ENCODE results near the gene C4orf47.

DNA sequence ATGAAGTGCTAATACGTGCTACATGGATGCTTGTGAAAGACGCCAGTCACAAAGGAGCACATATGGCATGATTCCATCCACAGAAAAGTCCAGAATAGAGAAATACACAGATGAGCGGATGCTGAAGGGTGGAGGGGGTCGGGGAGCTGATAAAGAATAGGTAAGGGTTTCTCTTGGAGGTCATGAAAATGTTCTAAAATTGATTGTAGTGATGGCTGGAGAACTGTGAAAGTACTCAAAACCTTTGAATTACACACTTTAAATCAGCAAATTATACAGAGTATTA lies 33.4 kb upstream of the CENPU start:
- PRO-cap: no peak

DNA sequence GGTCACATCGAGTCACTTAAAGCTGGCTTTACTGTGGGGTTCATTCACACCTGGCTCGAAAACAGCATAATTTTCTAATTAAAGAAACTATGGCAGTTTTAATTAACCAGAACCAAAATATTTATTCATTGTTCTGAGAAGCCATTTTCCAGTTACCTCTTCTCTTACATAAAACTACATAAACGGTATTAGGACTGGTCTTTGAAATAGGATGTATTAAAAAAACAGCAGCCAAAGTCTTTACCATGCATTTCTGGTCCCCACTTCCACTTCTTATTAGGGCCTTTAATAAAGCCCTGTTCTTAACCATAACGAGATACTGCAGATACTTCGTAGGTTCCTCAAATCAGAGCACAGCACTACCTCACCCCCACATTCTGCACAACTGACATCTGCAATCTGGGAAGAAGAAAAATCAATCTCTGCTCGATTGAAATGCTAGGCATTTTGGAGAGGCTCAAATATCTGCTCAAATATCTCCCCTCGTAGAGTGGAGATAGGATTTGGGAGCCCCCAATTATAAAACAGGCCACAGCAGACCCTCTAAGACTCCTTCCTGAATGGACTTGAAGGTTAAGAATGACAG lies 40.1 kb upstream of the CENPU start:
- PRO-cap: no peak

- PRO-cap: no peak
These were observed 40.8 kb downstream of the ACSL1 start for GRCh38 chr4:184785035-184785337.

DNA sequence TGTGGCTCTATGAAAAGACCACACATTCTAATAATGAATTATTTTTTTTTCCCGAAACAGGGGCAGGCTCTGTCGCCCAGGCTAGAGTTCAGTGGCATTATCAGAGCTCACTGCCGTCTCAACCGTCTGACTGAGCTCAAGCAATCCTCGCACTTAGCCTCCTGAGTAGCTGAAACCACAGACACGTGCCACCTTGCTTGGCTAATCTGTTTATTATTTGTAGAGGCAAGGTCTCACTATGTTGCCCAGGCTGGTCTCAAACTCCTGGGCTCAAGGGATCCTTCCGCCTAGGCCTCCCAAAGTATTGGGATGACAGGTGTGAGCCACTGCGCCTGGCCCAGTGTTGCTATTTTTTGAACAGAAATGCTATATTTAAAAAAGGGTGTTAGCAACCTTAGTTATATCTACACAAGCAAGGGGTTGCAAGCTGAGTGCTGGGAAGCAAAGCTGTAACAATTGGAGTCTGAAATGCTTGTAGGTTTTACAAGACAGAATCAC lies 33.3 kb downstream of the ACSL1 start:
- PRO-cap: no peak

- PRO-cap: no peak
These were observed 29.4 kb downstream of the ACSL1 start for GRCh38 chr4:184796333-184796772.

DNA sequence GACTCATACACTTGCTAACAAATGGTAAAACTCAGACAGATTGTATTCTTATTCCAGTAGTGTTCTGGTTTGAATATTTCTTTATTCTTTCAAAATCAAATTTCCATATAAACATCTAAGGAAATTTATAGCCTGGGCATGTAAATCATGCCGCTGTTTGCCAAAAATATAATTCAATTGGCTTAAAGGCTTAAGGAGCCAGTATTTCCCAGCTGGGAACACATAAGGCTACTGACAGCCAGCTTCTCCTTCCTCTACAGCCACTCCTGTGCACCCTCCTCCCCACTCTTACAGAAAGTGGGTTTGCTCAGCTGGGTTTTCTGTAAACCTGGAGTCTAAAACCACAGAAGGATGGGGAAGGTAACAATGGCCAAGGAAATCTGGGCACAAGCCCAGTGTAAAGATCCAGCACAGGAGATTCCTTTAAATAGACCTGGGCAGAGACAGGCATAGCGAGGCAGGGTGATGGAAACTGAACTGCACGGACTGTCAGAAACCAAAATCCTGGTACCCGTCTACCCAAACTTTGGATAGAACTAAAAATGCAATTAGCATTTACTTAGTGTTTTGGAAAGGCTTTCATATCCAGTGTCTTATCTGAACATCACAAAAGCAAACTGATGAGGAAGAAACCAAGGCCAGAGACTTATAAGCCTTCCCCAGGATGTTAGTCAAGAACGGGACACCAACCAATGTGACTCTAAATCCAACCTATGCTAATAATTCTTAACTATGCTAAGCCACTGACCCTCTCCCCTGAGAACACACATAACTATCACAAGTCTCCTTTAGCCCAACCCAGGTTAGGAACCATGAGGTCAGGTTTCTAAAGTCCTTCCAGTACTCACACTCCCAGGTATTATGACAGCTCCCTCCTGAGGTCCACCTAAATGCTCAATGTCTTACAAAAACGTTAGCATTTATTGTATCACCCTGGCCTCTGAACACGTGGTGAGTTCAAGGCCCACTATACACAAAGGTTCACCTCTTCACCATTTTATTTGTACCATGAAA lies 18.3 kb downstream of the ACSL1 start:
- PRO-cap: no peak

DNA sequence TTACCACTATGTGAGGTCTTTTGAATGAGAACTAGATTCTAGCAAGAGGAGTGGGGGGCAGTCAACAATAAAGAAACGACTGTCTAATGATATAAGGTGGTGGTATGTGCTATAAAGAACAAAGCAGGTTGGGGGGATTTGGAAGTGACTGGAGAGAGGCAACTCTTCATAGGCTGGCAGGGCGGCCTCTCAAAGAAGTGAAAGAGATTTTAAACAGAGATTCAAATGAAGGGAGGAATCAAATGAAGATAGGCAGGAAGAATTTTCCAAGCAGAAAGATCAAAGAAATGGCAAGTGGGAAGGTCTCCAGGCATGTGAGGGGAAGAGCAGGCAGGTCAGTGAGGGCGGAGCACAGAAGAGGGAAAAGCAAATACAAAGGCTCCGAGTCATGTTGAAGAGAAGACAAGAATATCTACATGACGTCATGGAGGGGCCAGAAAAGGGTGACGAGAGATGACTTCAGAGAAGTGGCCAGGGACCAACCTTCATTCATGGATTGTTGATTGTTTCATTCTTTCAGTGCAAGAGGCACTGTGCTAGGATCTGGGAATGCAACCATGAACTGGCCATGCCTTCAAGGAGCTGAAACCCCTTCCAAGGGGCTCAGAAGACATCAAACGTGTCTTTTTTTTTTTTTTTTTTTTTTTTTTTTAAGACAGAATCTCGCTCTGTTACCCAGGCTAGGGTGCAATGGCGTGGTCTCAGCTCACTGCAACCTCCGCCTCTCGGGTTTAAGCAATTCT lies 13.0 kb upstream of the ACSL1 start:
- PRO-cap: no peak

DNA sequence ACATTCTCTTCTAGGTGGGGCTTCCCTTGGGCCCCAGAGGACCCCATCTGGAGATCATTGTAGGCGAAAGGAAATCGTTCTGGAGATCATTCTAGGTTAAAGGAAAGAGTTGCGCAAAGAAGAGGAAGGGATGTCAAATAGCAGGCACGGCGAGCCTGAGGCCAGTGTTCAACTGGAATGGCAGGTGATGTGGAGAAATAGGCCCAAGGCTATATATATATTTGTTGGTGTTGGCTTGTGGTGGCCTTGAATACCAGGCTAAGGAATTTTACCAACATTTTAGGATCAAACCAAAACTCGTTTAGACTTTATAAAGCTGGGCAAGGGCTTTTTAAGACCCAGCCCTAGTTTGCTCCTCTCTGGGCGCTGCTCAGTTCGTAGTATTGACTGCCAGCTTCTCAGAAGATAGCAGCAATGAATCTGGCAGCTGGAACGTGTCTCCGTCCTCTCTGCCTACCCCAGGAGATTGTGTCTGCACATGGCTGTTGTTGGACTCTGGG lies 68.5 kb upstream of the ACSL1 start:
- PRO-cap: no peak

- PRO-cap: no peak
These were observed 34.4 kb upstream of the HELT start for GRCh38 chr4:184983800-184984365.

GRCh38 chr4:185144867-185145317 lies 1.8 kb downstream of the SLC25A4 start:
- PRO-cap: no peak

GRCh38 chr4:185204669-185205111 lies 890 bp upstream of the CFAP97 start:
- PRO-cap: no peak

GRCh38 chr4:185323427-185324149 lies 72.1 kb downstream of the LRP2BP start:
- PRO-cap: no peak

GRCh38 chr4:185332204-185333229 lies 63.2 kb downstream of the LRP2BP start:
- PRO-cap: no peak

DNA sequence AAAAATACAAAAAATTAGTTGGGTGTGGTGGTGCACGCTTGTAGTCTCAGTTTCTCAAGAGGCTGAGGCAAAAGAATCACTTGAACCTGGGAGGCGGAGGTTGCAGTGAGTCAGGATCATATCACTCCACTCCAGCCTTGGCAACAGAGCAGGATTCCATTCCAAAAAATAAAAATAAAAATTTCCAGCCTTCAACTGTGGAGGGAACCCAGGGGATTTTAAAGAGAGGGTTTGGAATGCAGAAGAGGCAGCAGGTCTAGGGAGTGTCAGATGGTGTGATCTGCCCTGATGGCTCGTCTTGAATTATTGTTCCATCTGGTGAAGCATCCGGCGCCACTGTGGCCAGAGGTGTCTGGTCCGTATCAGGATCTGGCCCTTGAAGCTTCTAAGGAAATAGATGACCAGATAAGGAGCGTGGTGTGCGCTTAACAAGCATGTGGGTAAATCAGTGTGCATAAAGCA lies 51.6 kb downstream of the LRP2BP start:
- PRO-cap: no peak

DNA sequence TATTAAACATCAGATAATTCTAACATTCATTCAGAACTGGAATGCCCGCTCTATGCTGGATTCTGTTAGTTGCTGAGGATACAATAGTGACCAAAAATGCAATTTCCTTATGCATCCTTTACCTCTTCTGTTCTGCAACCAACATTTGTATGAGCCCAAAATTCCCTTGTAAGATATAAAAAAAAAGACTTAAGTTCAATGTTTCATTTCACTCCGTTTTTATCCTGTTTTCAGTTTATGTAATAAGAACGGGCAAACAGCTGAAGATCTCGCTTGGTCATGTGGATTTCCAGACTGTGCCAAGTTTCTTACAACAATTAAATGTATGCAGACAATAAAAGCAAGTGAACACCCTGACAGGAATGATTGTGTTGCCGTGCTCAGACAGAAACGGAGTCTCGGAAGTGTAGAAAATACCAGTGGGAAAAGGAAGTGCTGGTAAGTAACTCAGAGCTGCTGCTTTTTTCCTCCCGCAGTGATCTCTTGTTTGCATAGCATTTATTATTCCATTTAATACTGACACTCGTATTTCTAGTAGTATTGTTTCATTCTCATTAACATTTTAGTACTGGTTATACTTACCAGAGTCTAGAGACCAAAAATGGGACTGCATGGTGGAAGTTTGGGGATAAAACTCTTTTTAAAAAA lies 2.8 kb downstream of the ANKRD37 start:
- PRO-cap: bidirectional peak, plus-strand start at position 365 of the sequence, minus-strand start at position 296 of the sequence

GRCh38 chr4:185426102-185426546 lies at the start of gene C4orf47:
C4orf47 (plus strand) TSS chr4:185426254.
- PRO-cap: bidirectional peak, plus-strand start at chr4:185426245, minus-strand start at chr4:185425759; unidirectional peak, plus-strand start at chr4:185426315

DNA sequence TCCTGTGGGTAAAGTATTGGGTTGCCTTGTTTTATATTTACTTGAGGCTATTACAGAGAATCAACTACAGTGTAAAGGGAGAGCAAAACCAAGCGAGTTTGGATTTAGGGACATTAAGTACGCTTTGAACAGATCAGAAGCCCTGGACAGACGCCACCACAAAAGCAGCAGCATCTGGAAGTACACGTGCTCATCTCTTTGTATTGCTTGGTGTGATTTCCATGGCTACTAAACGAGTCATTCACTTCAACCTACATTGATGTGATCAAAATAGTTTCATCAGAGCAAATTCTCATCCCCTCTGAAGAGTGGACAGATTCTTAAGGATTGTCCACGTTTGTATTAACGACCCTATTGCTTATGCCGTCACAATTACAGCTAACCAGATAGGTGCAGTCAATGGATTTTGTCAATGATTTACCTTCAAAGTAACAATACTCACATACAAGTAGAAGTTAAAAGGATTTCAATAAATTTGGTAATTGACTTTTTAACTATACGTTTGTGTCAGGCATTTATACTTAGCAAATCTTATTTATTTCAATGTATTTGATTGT lies 85.0 kb downstream of the SORBS2 start:
- PRO-cap: no peak

GRCh38 chr4:185773131-185773918 lies 38.7 kb downstream of the SORBS2 start:
- PRO-cap: bidirectional peak, plus-strand start at chr4:185773654, minus-strand start at chr4:185773502

- PRO-cap: no peak
These were observed 8.6 kb upstream of the SORBS2 start for GRCh38 chr4:185820480-185821129.

DNA sequence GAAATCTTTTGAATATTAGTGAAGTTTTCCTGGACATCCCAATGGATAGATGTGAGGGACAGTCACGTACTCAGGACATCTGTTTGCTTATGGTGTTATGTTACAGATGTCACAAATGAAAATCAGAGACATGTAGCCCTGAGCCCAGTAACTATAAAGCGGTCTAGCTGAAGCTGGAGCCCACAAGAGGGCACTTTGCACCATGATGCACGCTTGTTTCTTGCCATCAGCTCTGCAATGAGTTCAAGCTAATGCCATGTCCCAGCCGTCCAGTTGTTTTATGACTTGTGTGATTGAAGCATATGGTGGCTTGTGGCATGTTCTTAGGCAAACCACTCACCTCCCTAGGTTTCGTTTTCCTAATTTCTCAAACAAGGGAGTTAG lies 947 bp upstream of the TLR3 start:
- PRO-cap: no peak